Iris pigment epithelial cell (primary cell): ENCODE results near the gene FBXW11.

GRCh38 chr5:169674238-169674603, 37.1 kb downstream of the DOCK2 start:
- RRBS: no CpG with 5 or more reads among the region's 5 CpGs

GRCh38 chr5:170151019-170151814, 45.5 kb downstream of the FOXI1 start:
- RRBS: no CpG with 5 or more reads among the region's 9 CpGs

- RRBS: no CpG with 5 or more reads among the region's 10 CpGs
Measured at GRCh38 chr5:170244361-170244869, 11.6 kb downstream of the C5orf58 start.

DNA sequence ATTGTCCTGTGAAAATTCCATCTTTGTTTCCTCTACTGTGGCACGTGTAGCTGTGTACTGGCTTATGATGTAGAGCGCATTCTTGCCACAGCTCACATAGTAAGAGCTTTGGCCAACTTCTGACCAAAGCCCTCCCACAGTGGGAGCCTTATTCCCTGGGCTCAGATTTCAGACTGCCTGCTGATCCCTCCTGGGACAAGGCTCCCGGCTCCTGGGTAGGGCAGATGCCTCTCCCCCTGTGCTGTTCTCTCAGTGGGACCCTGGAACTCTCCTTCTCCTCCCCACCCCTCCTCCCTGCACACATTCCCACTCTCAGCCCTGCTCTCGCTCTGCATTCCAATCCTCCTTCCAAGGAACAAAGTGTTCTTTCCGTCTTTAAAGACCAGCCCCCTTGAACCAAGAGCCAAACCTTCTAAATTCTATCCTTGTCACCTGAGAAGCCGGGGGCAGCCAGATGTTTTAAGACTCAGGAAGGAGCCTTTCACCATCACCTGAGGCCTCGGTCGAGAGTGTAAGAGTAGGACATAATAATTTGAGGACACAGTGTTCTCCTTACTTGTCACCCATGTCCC, 17.4 kb downstream of the LCP2 start:
- RRBS: no CpG with 5 or more reads among the region's 8 CpGs

DNA sequence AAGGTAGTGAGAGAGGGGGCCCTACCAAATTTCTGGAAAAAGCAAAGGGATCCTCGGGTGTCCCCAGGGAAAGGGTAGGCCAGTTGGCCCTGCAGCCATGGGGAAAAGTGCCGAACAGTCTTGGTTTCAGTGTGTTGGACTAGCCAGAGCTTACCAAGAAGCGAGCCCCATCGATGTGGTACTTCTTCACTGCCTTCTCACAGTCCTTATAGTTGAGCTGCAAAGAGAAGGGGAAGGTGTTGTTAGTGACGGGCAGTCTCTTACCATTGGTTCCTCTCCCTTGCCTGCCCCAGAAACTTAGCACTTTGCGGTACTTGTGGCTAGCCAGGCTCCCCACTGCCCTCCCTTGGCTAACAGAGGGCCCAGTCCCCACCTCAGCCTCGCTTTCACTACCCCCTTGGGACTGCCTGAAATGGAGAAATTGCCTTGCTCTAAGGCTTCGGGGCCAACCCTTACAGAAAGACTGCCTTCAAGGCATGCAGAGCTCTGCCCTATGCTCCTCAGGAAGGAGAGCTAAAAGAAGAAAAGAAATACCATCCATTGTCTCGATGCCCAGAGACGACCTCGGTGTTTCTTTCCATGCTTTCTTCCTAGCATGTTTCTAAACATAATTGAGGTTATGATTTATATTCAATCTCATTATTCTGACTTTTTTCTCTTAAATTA, 4.3 kb downstream of the LCP2 start:
- RRBS: no CpG with 5 or more reads among the region's 11 CpGs

- RRBS: no CpG with 5 or more reads among the region's 22 CpGs
Measured at GRCh38 chr5:170296485-170297678, 695 bp downstream of the LCP2 start.

DNA sequence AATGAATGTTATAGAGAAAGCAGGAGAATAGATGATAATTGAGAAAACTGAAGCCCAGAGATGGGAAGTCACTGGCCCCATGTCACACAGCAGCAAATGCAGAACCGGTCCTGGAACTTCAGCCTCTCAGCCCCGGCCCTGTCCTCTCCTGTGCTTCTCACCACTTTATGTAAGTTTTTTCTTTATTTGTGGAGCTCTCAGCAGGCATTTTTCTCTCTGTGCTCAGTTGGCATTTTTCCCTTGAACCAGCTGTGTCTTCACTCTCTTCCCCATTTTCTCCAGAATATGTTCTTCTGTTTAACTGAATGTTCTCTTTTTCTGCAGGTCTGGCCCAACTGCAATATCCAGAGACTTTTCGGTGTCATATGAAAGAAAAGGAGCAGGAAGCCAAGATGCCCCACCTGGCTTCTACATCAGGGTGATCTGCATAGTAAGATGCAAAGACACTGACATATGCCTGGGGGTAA, 12.7 kb upstream of the LCP2 start:
- RRBS: no CpG with 5 or more reads among the region's 3 CpGs

DNA sequence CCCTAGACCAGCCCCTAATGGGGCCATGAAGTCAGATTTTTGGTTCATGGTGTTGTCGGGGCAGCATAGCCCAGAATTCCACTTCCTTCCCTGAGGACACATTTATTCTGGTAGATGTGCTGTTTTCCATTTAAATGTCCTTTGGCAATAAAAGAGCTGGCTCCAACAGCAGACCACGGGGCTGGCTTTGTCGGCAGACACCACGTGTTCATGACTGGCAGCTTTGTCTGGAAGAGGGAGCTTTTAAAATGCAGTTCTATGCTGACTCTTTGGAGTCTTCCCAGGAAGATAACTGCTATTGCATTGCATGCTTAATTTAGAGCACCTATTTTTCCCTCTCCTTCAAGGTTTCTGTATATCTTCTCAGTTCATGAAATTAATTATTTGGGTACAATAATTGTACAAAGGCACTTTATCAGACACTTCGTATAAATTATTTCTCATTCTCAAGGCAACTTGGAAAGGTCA, 17.7 kb upstream of the LCP2 start:
- RRBS: no CpG with 5 or more reads among the region's 5 CpGs

GRCh38 chr5:170361635-170362196, 27.5 kb downstream of the KCNMB1 start:
- RRBS: no CpG with 5 or more reads among the region's 5 CpGs

DNA sequence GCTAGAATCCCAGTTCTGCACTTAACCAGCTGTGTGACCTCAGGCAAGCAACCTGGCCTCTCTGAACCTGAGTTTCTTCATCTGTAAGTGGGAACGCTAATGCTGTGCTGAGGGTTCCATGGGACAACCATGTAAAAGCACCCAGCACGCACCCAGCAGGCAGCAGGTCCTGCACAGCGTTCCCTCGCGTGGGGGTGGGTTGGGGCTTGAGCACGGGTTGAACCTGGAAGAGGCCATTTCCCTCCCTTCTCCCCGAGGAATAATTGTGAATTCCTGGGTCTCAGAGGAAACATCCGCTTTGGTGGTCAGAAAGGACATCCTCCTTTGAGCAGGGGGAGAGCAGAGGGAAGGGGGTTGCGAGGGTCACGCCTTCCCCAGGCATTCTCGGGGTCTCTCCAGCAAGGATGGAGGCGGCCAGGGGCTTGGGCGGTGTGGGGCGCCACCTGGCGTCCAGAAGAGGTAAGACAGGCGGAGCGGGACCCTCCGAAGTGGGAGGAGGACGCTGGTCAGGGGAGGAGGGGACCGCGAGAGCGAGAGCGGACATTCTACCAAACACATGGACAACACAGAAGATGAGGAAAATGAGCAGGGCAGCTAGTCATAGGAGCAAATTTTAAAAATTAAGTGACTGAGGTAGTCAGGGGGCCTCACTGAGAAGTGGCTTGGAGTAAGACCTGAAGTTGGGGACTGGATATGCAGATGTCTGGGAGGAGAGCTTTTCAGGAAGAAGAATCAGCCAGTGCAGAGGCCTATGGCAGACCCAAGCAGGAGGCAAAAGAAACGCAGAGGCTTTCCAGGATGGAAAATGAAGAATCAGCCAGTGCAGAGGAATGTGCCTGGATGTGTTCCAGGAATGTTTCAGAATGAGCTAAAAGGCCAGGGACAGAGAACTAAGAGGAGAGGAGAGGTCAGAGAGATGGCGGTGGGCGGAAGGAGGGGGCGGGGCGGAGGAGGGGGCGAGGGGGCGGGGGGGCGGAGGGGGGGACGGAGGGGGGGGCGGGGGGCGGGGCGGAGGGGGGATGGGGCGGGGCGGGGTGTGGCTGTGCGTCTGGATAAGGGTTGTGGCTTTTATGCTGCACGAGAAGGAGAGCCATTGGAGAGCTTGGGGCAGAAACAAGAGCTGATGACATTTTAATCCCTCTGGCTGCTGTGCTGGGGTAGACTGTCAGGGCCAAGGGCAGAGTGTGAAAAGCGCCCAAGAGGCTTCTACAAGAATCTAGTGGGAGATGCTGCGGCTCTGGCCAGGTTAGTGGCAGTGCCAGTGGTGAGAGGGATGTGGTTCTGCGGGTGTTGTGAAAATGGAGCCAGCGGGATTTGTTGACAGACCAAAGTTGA, 129.4 kb downstream of the KCNIP1 start:
- RRBS: no CpG with 5 or more reads among the region's 43 CpGs

DNA sequence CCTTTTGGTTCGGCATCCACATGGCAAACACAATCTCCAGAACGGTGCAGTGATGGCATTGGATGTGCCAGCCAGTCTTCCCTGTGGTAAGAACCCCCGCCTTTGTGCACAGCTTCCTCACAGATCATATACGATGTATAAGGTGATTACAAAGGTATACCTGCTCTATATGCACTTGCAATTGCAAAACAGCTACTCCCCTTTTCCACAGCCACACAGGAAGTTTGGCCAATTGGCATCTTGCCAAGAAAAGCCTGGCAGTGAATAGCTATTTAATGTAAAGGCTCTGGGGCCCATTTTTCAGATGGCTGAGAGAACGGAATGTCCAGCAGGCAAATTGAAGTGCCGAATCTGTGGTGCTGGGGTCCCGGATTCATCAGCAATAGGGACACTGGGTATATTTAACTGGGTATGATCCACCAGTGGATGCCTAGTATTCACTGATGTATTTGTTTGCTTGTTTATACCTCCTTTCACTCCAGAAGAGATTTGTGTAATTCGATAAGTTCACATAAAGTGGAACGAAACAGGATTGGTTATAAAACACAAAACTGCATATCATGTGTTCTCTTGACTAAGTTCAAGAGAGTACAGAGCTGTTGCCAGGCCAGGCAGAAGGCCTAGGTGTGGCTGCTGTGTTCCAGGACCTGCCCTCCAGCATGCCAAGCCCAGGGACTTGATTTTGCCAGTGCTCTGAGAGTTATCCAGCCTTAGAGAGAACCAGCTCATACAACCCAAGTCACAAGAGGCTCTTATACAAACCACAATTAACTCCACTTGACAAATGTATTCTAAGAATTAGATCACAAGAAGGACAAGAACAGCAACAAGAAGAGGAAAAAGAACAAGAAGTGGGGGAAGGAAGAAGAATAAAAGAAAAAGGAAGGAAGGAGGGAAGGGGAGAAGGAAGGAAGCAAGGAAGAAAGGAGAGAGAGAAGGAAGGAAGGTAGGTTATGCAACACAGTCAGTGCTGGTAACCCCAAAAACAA, 27.6 kb upstream of the GABRP start:
- RRBS: no CpG with 5 or more reads among the region's 9 CpGs

DNA sequence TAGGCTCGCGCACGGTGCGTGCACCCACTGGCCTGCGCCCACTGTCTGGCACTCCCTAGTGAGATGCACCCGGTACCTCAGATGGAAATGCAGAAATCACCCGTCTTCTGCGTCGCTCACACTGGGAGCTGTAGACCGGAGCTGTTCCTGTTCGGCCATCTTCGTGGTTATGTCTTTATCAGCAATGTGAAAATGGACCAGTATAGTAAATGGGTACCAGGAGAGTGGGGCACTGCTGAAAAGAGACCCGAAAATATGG, 219.3 kb upstream of the TLX3 start:
- RRBS: no CpG with 5 or more reads among the region's 13 CpGs

DNA sequence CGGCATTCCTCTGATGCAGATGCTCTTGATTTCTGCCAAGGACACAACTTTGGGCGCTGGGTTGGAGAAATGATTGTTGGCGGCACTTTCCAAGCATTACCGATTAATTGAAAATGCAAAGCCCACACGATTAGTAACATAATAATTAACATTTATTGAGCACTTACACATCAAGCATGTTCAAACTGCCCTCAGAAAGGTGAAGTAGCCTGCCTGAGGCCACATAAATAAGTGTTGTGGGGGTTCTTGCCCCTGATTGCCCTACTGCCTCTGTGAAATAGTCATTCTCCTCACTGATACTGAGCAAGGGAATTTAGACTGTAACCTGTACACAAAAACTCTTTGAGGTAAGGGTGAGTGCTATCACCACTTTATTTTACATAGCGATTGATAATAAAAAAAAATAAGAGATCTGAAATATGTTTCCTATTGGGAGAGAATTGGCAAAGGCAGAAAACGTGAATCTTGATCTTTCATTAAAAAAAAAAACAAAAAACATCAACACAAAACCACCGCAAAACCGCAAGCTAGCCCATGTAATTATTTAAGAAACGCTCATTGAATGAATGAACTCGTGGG, 73.7 kb downstream of the FGF18 start:
- RRBS: no CpG with 5 or more reads among the region's 11 CpGs

DNA sequence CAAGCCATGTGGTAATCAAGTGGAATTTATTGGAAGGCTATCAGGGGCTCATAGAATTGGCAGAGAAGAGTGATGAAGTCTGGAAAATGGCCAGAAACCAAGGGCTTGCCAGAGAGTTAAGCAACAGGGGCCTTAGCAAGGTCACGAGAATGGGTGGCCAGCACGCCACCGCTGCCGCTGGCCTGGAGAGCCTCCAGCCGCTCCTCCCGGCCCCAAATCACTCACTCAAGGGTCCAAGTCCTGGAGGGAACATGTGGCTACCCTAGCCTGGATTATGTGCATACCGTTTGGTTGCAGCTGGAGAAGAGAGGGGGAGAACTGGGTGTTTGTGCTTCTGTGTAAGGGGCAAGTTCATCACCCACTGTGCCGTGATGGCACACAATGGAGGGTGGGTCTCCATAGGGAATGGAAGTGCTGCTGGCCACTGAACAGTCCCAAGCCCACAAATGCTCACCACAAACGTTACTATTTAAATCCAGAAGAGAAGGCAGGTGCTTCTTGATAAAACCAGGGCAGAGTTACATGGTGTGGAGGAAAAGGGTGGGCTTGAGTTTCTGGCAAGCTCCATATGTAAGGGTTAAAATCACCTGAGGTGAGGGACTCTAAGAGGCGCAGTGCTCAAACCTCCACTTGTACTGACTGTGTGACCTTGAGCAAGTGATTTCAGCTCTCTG, 47.9 kb upstream of the SMIM23 start:
- RRBS: no CpG with 5 or more reads among the region's 10 CpGs

DNA sequence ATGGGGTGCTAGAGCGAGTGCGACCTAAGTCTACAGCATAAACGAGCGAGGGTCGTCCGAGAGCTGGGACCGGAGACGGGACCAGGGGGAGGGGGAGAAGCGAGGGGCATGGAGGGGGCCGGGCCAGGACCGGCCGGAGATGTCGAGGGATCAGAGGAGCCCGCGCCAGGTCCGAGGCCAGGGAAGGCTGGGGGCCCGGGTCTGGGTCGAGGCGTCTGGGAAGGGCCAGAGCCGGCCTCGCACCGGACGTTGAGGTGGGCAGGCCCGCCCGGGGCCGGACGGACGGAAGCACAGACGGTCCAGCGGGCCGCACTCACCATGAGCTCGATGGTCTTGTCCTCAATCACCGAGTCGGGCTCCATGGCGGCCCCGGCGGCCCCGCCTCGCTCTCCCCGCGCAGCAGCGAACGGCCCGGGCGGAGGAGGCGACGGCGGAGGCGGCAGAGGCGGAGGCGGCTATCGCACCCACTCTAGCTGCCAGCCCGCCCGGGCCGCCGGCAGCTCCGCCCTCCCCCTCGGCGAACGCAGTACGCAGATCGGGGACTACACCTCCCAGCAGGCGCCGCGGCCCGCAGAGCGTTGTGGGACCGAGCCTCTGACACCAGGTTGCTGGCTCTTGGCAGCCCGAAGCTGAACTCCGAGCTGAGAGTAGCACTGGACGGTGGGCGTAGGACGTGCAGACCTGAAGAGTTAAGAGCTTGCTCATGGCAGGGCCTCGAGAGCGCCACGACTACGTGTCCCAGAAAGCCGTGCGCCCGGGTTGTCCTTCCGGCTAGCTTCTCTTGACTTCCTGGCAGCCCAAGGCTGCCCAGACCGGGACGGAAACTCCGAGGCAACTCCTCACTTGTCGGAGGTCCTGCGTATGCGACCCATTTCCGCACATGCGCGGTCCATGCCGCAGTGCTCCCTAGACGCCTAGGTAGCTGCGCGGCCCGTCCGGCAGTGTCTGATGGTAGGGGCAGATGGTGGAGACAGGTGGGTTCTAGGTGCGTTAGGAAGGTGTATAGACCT, at the start of gene FBXW11:
FBXW11 (minus strand) TSS at position 498 of the 1,010 bp plus-strand sequence.
- RRBS: 2% methylated on average over 36 of the region's 97 CpGs

GRCh38 chr5:172053250-172053482, 46.7 kb upstream of the FBXW11 start:
- RRBS: no CpG with 5 or more reads among the region's 2 CpGs

- RRBS: no CpG with 5 or more reads among the region's 10 CpGs
Measured at GRCh38 chr5:172059354-172059986, 53.0 kb upstream of the FBXW11 start.

- RRBS: no CpG with 5 or more reads among the region's 7 CpGs
Measured at GRCh38 chr5:172082839-172083538, 76.6 kb upstream of the FBXW11 start.

DNA sequence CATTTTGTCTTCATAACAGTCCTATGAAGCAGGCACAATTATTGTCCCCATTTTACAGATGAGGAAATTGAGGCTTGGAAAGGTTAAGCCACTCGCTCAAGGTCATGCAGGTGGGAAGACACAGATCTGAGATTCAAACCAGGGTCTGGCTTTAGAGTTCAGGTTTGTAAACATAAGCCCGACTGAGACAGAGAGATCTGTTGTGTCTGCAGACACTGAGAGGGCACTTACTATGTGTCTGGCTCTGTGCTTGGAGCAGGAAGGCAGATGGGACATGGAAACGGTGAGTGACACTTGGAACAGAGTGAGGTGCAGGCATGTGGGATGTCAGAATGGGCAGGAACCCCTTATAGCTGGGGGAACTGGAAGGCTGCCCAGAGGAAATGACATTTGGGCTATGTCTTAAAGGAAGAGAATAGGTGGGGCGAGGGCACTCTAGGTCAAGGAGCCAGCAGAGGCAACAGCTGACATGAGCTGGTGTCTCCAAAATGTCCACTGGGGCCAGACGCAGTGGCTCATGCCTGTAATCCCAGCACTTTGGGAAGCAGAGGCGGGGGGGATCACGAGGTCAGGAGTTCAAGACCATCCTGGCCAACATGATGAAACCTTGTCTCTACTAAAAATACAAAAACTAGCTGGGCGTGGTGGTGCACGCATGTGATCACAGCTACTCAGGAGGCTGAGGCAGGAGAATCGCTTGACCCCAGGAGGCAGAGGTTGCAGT, 69.8 kb downstream of the STK10 start:
- RRBS: no CpG with 5 or more reads among the region's 10 CpGs

- RRBS: no CpG with 5 or more reads among the region's 17 CpGs
Measured at GRCh38 chr5:172156264-172156963, 31.6 kb downstream of the STK10 start.